Parietal lobe (tissue), 2 donors: ENCODE results near the genes METTL7B, MMP19, RPL41, ZC3H10, SPRYD4 and RBMS2.

DNA sequence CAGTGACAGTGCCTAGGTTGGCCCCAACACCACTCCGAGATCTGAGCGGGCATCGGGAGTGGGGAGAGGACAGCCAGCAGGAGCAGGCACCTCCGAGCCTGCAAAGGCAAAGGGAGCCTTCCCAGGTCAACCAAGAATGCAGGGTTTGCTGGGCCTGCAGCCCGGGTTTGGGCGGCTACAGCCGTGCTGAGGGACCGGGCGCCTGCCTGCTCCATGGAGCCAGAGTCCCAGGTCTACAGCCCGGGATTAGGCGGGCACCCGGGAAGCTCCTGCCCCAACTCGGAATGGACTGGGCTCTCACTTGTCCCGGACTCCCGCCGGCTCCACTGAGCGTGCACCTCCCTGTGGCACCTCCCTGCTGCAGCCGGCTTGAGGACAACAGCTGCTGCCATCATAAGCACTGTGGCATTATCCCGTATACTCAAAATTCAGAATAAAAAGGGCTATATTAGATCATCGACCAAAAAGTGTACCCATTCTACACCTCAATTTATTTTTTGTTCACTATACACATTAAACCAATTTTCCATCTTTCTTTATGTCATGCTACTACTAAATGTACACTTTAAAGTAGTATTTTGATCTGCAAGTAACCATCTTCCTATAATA lies 7.8 kb upstream of the OR6C65 start:
- RAMPAGE, long total RNA, result no peak

GRCh38 chr12:55680850-55682010 lies at the start of gene METTL7B:
Gene METTL7B (plus strand): TSS chr12:55681736.
- RAMPAGE, long total RNA, result no peak

DNA sequence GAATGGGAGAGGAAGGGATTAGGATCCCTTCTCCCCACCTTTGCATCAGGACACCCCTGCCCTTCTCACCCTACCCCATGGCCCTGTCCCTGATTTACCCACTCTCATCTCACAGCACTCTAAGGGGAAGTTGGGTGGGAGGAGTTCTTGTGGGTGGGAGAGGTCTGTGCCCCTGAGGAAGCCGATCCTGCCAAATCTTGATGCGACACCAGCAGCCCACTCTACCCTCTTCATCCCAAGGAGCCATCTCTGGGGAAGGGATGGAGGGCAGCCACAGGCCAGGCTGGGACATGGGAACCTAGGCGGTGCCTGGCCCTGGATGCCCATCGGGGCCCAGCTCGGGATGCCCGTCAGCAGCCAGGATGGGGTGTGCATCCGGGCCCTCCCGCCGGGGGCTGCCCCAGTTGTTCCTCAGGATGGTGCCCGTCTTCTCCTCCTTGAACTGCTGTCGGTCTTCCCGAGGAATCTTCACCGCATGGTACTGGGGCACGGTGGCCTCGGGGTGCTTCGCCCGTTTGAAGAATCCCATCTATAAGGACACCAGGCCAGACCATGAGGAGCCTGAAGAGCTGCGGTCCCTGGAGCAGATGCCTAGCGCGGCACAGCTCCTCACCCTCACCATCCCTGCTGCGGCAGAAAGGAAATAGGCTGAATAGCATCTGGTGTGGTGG lies 3.4 kb downstream of the METTL7B start:
- RAMPAGE, long total RNA, result no peak

GRCh38 chr12:55842527-55843310 lies at the start of gene MMP19:
Gene MMP19 (minus strand): TSS chr12:55842936.
- RAMPAGE, long total RNA, result no peak

- RAMPAGE, long total RNA, result no peak
These were observed 1.3 kb downstream of the DGKA start for GRCh38 chr12:55931860-55932988.

- RAMPAGE, long total RNA, result no peak
These were observed 7.2 kb upstream of the SUOX start for GRCh38 chr12:55989919-55990159.

DNA sequence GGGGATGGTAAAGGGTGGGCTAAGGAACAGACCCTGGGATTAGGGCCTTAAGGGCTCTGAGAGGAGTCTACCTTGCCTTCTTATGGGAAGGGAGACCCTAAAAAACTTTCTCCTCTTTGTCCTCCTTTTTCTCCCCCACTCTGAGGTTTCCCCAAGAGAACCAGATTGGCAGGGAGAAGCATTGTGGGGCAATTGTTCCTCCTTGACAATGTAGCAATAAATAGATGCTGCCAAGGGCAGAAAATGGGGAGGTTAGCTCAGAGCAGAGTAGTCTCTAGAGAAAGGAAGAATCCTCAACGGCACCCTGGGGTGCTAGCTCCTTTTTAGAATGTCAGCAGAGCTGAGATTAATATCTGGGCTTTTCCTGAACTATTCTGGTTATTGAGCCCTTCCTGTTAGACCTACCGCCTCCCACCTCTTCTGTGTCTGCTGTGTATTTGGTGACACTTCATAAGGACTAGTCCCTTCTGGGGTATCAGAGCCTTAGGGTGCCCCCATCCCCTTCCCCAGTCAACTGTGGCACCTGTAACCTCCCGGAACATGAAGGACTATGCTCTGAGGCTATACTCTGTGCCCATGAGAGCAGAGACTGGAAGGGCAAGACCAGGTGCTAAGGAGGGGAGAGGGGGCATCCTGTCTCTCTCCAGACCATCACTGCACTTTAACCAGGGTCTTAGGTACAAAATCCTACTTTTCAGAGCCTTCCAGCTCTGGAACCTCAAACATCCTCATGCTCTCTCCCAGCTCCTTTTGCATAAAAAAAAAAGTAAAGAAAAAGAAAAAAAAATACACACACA lies 4.4 kb upstream of the RPS26 start:
- RAMPAGE, long total RNA, result no peak

GRCh38 chr12:56116413-56117520 lies at the start of gene RPL41:
Gene RPL41 (plus strand): TSS chr12:56116633.
- RAMPAGE, long total RNA, result start-site peak on the plus strand at chr12:56116629-56116680, 2,824 and 236 reads in 2 replicates

DNA sequence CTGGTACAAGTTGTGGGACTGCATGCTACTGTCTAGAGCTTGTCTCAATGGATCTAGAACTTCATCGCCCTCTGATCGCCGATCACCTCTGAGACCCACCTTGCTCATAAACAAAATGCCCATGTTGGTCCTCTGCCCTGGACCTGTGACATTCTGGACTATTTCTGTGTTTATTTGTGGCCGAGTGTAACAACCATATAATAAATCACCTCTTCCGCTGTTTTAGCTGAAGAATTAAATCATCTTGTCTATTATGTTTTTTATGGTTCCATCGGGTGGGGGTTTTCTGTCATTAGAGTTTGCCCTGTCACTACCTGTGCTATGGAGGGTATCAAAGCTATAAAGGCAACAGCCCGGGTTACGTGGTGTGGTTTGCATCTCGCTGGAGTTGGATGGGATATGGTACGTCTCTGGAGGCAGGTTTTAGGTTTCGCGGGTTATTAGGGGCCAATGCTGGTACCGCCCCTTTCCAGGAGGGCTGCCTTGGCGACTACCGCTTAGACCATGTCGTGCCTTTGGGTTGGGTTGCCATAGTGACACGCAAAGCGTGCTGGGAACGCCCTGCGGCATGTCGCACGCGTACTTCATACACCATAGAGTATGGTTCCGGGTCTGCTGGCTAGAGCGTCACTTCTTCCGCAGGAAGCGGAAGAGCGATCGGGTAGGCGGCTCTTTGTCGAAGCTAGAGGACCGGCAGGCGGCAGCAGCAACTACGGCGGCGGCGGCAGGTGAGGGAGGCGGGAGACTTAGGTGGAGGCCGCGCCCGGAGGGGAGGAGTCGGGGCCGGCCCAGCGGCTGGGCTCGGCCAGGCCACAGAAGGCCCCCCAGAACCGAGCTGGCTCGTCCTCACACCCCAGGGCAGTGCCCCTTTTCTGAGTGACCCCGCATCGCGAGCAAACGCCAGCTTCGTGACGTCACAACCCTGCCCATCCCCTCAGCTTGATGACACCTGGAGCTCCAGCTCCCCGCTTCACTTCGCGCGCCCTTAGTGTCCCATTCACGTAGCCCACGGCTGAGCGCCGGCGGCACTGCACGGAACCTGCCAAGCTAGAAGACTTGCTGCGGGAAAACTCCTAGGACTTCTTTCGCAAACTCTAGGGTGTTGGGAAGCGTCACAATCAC lies at the start of gene ZC3H10:
ZC3H10 (plus strand) TSS at position 676 of the 1,122 bp plus-strand sequence.
- RAMPAGE, long total RNA, result no peak

- RAMPAGE, long total RNA, result no peak
These were observed 998 bp upstream of the MYL6 start for GRCh38 chr12:56157115-56157607.

DNA sequence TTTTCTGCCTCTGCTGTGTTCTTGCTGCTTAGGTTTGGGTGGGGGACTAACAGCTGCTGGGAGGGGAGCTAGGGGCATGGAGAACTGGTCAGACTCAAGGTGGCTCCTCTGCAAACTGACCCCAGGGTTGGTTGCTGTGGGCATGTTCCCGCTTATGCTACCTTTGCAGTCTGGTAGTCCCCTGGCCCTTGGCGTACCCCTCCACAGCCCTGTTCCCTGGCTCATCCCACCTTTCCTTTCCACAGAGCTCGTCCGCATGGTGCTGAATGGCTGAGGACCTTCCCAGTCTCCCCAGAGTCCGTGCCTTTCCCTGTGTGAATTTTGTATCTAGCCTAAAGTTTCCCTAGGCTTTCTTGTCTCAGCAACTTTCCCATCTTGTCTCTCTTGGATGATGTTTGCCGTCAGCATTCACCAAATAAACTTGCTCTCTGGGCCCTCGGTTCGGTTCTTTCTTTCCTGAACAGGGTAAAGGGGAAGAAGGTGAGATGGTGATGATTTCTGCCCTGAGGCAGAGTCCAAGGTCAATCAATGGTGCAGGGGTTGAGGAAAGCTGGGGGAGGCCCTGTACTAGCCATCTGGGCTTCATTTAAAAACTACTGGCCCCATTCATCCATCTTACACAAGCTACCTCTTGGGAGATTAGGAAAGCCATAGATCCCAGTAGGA lies 3.1 kb downstream of the MYL6 start:
- RAMPAGE, long total RNA, result no peak

- RAMPAGE, long total RNA, result no peak
These were observed 12.2 kb downstream of the SLC39A5 start for GRCh38 chr12:56241817-56242651.

- RAMPAGE, long total RNA, result no peak
These were observed 14.1 kb downstream of the SLC39A5 start for GRCh38 chr12:56243879-56244367.

- RAMPAGE, long total RNA, result no peak
These were observed 746 bp downstream of the COQ10A start for GRCh38 chr12:56267381-56267994.

GRCh38 chr12:56337560-56337980 lies 1.1 kb upstream of the IL23A start:
- RAMPAGE, long total RNA, result no peak

DNA sequence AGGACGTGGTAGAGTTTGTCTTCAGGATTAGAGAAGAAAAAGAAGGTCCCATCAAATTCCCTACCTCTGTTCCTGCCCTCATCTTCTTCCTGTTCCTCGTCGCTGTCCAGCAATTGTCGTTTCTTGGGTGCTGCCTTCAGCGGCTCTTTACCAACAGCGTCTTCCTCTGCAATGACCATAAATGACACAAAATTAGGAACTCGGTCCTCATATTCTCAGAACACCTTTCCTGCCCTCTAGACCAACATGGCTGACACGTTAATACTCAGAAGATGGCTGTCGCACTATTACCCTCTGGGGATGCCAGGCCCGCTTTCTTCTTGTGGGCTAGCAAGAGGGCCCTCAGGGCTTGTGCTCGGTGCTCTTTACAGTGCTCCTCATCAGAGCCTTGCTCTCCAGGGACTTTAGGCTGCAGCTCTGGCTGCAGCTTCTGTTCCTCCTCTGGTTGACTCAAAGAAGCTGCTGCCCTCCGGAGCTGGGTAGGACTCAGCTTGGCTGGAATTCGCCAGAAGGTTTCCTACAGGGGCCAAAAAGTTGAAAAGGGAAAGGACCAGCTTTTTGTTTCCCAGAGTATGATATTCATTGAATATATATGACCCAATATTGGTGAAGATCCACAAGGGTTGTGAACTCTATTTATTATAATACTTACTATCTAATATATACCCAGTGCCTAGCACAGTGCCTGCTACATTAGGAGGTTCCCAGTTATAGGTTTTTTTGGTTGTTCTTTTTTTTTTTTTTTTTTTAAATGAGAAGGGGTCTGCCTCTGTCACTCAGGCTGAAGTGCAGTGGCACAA lies 31.2 kb downstream of the TIMELESS start:
- RAMPAGE, long total RNA, result no peak

GRCh38 chr12:56424673-56425282 lies 24.4 kb downstream of the TIMELESS start:
- RAMPAGE, long total RNA, result no peak

- RAMPAGE, long total RNA, result no peak
These were observed at the start of gene SPRYD4 for GRCh38 chr12:56468320-56468723. Gene SPRYD4 (plus strand): TSS chr12:56468578.

DNA sequence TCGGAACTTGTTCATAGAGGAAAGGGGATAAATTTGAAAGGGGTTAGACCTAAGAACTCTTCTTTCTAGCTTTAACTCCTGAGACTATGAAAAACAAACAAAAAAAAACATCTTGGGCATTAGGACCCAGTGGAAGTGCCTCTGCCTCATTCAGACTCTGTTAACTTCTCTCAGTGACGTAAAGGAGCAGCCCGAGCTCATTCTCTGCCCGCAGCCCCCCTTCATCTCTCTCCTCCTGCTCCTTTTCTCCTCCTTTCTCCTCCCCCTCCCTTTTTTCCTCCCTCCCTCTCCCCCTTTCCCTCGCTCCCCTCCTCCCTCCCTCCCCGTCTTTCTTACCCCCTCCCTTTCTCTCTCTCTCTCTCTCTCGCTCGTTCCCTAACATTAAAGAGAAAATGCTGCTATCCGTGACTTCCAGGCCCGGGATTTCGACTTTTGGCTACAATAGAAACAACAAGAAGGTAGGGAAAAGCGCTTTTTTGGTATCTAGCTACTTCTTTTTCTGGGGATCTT lies at the start of gene RBMS2:
RBMS2 (plus strand) TSS at position 189 of the 510 bp plus-strand sequence.
- RAMPAGE, long total RNA, result no peak

GRCh38 chr12:56643171-56644017 lies 2.4 kb downstream of the ATP5F1B start:
- RAMPAGE, long total RNA, result no peak